Aorta (tissue), 1 donor: ENCODE measurements around a stretch of chr5.

DNA sequence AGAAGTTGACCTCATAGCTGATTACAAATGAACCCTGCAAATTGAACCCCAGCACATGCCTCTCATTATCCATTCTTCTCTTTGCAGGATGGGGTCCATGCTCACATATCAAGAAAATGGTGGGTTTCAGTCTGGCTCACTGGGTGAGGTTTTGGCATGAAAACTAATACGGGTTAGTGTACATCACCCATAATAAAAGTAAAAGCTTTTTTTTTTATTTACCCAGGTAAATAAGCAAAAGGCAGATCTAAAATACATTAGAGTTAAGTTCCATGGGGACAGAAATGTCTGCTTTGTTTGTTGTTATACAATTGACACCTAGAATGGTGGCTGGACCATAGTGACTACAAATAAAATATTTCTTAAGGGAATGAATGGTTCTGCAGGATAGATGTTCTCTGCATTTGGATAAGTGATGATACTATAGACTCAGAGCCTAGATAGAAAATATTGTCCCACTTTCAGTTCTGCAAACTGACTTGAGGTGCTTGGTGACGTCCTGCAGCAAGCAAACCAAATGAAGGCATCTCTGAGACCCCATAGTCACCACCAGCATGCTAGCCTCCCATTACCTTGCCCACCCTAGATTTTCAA lies 110.3 kb upstream of the CCDC152 start:
- PRO-cap = no peak

DNA sequence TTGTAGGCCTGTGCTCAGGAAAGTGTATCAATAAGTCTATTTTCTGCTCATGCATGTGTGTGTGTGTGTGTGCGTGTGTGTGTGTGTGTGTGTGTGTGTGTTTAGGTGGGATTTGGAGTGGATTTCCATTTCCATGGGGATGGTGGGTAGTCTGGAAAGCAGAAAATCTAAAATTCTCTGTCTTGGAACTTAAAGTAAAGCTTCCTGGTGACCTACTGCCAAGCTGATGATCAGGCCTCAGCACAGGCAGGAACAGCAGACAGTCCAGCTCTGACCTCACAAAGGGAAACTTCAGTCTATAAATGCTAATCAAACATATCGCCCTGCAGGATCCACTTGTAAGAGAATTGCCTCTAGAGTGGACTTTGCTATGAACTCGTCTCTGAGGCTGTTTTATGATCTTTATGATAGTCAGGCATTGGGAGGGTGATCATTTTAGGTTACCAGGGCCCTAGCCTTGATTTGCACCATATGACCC lies 67.5 kb upstream of the SELENOP start:
- PRO-cap = no peak

DNA sequence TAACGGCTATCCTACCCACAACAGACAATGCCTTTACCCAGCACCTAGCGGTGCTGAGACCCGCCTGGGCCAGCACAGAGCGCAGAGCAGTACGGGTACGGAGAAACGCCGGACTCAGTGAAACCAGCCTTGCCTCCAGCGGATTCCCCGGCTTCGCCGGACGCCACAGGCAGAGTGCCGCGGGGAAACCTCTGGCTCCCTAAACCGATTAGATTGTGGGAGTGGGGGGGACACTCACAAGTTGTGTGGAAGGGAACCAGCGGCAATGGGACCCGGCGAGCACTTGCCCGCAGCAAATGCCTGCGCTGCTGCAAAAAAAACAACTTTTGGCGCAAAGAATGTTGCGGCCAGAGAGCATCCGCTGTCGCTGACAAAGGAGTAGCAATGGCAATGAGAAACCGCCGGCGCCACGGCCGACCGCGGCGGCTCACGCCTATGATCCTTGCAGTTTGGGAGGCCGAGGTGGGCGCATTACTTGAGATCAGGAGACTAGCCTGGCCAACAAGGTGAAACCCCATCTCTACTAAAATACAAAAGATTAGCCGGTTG lies 88.1 kb downstream of the ANXA2R start:
- PRO-cap = bidirectional peak, plus-strand start at position 378 of the sequence, minus-strand start at position 176 of the sequence

DNA sequence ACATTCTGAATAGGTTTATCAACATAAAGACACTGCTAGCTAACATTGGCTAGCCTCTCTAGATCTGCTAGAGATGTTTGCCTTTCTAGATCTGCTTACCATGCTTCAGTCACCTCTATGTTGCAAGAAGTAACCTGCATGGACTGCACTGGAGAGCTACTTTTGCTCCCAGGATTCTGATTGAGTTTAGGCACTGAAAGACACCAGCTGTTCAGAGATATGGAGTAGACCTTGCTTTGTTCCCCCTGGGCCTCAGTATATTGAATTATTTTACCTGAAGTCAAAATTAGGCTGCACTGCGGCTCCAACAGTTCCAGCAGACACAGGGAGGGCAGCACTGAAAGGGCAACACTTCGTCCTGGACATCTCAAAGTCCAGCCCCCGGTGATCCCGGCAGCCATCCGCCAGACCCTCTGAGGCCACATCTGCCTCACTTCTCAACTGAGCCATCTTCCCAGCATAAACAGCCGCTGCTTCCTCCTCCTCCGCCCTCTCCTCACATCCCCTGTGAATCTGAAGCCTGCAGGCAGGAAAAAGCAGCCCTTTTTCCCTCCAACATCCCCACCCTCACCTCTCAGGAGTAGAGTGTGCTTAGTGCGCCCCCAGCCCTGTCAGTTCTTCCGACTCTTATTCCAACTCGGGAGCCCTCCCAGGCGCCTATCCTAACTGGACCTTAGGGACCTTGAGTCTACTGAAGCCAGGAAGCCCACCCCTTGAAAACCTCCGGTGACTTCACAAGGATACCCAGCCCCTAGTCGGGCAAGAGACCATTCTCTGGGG lies 30.2 kb downstream of the ANXA2R start:
- PRO-cap = no peak

DNA sequence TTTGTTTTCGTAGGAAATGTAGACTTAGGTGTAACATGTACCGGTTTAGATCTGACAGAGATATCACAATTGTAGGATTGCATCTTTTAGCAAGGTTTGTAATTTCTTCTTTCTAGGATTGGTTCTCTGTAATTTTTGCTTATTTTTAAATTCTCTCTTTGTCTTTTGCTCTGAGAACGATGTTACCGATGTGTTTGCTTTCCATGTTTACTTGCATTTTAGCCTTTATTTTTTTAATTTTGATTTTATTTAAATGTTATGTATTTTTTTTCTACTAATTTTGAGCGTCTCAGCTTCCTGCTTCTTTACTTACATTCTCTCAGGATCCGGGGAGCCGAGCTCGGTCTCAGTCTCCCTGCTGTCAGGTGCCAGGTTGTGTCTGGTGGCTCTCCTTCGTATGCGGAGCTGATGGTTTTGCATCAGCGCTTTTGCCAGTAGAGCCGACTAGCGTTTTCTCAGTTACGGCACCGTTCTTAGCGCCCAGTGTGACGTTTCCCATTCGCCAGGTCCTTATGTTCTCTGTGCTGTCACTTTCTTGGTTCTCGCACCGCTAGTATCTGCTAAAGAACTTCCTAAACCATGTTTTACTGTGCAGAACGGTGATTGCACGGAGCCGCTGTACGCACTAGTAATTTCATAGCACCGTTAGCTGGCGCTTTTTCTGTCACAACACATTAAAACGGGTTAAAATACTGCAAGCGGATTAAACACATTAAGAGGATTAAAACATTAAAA lies 20.7 kb downstream of the ANXA2R start:
- PRO-cap = bidirectional peak, plus-strand start at position 592 of the sequence, minus-strand start at position 401 of the sequence

DNA sequence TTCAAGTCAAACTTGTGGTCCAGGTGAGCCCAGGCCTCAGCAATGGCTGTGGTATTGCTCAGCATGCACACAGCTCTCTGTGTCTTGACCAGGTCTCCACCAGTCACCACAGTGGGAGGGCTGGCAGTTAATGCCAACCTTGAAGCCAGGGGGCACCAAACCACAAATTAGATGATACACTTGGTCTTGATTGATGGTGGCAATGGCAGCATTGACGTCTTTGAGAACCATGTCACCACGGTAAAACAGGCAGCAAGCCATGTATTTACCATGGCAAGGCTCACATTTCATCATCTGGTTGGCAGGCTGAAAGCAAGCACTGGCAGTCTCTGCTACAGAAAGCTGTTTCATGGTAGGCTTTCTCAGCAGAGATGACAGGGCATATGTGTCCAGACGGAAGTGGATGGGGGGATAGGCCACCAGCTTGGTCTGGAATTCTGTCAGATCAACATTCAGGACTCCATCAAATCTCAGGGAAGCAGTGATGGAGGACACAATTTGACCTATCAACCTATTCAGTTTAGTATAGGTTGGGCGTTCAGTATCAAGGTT lies 40.0 kb downstream of the NIM1K start:
- PRO-cap = no peak

GRCh38 chr5:43676859-43677522 lies 74.0 kb downstream of the NNT start:
- PRO-cap = no peak

GRCh38 chr5:44387054-44387796 lies 2.0 kb downstream of the FGF10 start:
- PRO-cap = no peak

- PRO-cap = no peak
These were observed 902 bp downstream of the FGF10 start for GRCh38 chr5:44387940-44389096.

DNA sequence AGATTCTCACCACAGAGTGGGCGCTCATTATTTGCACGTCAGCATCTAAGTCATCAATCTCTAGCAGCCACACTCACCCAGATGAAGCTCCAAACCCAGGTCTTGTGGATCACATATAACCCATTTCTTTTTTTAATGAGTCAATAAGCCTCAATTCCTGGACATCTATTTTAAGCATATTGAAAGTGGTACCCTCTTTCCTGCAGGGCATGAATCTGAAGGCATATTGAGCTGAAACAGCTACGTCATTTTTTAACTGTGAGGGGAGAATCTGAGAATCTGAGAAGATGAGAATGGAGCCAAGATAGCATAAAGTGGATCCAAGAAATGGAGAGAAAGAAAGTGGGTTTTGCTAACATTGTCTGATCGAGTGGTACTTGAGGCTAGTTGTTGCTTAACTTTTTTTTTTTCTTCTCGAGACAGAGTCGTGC lies 198.1 kb upstream of the FGF10 start:
- PRO-cap = no peak

GRCh38 chr5:50969190-50969966 lies 302.9 kb downstream of the PARP8 start:
- PRO-cap = no peak

DNA sequence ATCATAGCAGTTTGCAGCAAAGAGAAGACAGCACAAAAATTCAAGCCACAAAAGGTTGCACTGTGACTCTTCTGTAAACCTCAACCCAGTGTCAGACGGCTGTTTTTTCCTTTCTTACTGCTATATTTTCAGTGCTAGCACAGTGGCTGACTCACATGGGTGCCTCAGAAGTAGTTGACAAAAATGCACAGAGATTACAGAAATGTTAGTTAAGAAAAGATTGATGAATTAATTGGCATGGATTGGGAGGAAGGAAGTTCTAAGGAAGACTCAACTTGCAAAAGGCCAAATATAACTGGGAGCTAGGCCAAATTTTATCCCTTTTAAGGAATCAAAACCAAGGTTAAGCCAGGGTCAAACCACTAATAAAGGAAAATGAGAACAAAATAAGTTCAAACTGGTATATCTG lies 43.7 kb upstream of the ITGA1 start:
- PRO-cap = no peak

GRCh38 chr5:52787306-52787603 lies 461 bp upstream of the ITGA1 start:
- PRO-cap = no peak

GRCh38 chr5:52895069-52895658 lies 94.0 kb upstream of the ITGA2 start:
- PRO-cap = no peak

DNA sequence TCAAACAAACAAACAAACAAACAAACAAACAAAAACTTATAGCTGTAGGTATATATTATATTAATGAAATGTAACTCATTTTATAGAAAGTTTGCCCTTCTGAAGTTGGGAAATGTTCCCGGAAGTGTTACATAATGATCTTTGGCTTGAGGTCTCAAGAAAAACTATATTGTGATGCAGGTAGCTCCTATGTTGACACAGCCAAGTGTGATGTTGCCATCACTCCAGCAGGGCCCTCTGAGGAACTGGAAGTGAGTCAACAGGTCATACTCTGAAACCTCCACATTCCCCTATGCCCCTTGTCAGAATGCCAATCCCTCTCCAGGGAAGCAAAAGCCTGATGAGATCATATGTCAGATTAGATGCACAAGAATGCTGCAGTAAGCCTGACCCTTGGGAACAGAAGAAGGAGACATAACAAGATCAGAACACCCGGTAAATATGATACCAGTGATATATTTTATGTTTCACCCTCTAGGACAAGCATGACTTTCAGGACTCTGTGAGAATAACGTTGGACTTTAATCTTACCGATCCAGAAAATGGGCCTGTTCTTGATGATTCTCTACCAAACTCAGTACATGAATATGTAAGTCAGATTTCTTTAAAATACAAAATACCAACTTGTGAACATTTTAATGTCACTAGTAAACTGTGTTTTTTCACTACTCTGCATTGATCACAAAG lies 66.7 kb upstream of the ITGA2 start:
- PRO-cap = no peak

DNA sequence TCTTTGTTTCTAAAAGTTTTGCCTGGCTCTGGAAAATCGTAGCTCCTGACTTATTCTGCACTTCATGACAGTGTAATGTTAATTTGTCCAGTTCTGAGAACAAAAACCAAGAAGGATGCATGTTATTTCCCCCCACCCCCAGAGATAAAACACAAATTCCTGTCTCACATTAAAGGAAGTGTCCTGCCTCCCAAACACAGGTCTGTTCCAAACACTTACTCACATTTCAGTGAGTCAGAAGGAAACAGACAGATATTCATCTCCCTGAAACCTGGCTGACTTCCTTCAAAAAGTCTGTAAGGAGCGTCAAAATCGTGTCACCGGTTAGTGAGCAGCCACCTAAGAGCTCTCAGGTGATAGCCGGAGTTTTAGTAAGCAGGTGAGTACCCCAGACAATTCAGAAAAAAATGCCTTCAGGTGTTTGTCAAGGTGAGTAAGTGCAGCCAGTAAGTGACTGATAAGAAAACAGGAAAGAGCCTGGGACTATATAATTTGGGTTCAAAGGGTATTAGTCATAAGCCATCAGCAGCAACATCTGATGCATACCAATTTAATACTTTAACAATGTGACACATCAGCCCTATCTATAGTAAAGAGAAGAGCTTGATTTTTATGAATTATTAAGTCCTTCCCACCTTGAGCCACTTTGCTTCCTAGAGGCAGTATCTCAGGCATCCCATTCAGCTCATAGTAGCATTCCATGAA lies 1.4 kb upstream of the ITGA2 start:
- PRO-cap = no peak

DNA sequence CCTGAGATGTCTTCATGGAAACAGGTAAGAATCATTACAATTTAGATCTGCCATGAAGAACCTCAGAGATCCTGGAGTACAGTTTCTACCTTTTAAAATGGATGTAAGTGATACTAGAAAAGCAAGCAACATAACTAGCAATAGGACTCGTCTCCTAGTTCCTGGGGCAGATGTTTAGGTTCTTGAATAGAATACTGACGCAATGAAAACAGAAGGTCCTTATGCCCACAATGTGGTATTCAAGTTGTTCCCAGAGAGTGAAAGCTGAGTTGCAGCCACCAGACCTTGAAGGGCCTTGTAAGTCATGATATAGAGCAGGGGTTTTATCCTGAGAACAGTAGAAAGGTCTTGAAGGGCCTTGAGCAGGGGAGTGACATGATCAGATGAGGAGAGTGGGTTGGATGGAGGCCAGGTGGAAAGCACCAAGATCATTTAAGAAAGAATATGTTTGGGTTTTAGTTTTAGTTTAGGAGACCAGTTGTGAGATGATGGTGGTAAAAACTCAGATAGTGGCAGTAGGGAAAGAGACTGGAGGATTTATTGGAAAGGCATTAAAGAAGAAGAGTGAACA lies 5.8 kb downstream of the ITGA2 start:
- PRO-cap = no peak

- PRO-cap = no peak
These were observed 1.9 kb upstream of the FST start for GRCh38 chr5:53478417-53479037.

- PRO-cap = no peak
These were observed 1.4 kb upstream of the FST start for GRCh38 chr5:53479038-53479373.

GRCh38 chr5:53616126-53616478 lies 55.7 kb downstream of the NDUFS4 start:
- PRO-cap = no peak